M059J (cell line): ENCODE measurements around a stretch of chr7.

DNA sequence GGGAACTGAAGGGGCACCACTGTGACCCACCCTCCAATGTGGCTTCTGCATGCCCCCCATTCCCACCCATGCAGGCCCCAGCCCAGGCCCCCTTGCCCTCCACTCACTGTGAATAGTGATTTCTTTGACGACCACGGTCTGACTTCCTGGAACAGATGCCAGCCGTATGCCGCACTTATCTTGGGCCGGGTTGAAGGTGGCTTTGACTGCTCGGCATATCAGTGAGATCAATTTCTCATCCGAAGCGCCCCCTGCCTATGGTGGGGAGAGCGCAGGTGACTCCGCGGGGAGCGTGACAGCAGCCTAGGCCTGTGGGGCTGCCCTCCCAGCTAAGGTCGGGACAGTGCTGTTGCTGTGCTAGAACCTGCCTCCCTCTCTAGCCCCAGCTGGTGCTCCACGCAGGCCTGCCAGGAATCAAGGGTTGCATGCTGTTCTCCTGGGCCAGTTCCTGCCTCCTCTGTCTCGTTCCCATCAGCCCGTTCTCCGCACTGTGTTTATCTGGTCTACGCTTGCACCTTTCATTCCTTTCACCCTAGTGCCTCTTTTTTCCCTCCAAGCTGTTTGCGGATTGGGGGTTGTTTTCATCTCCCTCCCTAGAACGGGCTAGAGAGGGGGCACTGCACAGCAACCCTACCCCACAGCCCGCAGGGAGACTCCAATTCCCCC lies 49.8 kb downstream of the PODXL start:
- RAMPAGE, long total RNA = no peak

GRCh38 chr7:131929129-131929612 lies 372.7 kb upstream of the PODXL start:
- RAMPAGE, long total RNA = no peak

- RAMPAGE, long total RNA = no peak
These were observed 389.0 kb upstream of the PODXL start for GRCh38 chr7:131945400-131945940.

GRCh38 chr7:131948453-131949244 lies 392.2 kb upstream of the PODXL start:
- RAMPAGE, long total RNA = no peak

DNA sequence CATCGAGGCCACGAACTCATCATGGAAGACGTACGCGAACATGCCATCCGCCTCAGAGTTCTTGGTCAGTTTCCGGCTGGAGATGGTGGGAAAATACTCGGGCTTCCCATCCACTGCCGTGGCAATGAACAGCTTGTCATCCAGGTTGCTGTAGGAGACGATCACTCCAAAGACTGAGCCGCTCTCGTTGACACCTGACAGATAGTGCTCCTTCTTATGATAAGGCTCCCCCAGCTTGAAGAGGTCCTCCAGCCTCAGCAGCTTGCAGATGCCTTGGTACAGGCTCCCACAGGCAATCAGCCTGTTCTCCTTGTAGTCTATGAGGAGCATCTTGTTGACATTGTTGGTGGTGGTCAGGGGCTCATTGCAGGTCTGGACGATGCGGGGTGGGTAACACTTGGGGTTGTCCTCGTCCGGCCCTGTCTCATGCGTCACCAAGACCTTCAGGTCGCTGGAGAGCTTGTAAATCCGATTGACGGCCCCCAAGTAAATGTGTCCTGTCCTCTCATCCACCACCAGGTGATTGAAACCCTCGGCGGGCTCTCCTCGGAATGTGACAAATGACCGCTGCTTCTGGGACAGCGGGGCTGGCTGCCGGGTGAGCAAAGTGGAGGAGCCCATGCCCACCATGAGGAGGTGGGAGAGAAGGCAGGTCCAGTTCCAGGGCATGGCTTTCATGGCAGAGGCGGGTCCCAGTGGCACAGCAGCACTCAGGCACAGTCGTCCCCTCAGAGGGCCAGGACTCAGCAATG lies 68.1 kb downstream of the PLXNA4 start:
- RAMPAGE, long total RNA = no peak

- RAMPAGE, long total RNA = no peak
These were observed 157.7 kb upstream of the PLXNA4 start for GRCh38 chr7:132734069-132734325.

DNA sequence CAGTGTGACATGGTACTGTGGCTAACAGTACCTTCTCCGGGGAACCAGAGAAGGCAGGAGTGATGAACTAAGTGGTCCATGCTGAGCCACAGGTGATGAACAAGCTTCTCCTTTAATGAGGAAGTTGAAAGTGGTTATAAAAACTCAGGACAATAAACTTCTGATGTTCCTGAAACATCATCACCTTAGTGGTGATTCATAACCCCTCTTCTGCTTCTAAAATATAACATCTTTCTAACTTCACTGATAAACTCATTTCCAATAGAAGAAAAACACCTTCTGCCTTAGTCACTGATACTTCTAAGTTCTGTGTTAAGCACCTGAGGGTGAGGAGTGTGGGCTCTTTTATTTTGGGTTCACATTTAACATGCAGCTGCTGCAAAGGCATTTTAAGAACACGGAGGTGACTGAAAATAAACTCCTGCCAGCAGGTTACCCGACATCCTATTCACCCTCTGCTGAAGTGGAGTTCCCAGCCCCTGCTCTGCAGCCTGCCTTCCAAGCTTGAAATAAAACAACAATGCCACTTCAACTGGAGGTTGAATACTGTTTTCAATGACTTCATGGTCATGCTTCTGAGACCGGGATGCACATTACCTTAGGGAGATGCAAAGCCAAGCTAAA lies 202.8 kb upstream of the PLXNA4 start:
- RAMPAGE, long total RNA = no peak

GRCh38 chr7:133053264-133053865 lies 28.5 kb downstream of the CHCHD3 start:
- RAMPAGE, long total RNA = no peak

GRCh38 chr7:133307577-133308110 lies 54.8 kb downstream of the EXOC4 start:
- RAMPAGE, long total RNA = no peak

DNA sequence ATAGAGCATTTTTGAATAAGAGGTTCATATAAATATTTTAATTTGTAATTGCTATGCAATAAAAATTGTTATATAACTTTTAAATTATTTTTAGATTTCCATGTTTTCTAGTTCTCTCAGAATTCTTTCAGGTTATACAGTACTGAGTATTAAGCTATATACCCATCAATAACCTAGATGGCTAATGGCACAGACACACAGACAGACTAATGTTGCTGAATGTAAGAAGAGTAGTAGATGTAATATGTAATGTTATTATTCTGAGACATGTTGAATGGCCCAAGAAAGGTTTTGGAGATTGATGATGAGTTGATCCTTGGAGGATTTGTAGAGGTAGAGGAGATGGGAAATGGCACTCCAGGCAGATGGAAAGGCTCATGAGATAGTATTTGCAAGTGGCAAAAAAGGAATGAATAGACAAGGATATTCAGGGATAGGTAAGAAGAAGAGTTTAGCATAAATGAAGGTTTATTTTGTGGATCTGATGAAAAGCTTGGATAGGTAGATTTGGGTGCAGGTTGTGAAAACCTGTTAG lies 128.3 kb downstream of the EXOC4 start:
- RAMPAGE, long total RNA = no peak

GRCh38 chr7:133715013-133715643 lies 412.0 kb upstream of the LRGUK start:
- RAMPAGE, long total RNA = no peak

DNA sequence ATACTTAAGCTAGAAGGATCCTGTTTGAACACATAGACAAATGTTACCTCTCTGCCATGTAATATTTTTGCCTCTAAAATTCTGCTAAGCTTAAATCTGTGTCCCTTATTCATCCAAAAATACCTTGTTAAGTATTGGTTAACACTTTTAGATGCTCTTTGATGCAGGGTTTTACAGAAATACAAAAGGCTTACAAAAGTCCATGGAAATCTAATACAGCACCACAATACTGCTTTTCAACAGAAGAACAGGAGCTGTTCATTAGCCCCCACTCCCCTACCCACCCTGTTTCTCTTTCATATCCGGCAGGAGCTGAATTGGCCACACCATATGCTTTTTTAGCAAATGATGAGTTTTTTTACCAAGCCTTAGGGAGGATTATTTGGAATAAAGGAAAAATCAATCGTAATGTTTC lies 143.5 kb upstream of the LRGUK start:
- RAMPAGE, long total RNA = no peak

DNA sequence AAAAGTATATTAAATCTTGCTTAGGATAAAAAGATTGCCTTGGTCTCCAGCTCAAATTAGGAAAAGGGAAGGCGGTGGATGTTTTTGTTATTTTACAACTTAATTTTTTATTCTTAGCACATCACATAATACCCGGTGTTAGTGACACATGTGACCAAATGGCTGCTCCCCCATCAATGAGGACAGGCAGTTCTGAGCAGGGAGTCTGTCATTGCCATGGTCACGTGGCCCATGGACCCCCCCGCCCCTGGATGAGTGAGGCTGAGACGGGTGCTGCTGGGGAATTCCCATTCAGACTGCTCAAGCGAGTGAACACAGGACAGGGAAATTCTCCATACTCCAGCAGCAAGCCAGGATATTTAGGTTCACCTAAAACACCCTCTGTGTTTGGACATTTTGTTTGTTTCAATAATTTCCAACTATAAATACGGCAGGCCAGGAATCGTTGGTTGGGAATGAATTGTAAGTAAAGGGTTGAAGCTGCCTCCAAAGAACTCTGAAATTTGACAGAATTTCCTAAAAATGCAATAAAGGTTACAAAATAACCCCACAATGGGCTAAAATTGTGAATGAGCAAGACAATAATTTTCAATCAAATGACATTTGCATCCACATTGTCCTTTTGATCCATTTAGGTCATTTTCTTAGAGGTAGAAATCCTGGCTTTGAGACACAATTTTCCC lies 34.8 kb upstream of the SLC35B4 start:
- RAMPAGE, long total RNA = no peak

GRCh38 chr7:134431642-134432236 lies 27.2 kb downstream of the AKR1B1 start:
- RAMPAGE, long total RNA = no peak

DNA sequence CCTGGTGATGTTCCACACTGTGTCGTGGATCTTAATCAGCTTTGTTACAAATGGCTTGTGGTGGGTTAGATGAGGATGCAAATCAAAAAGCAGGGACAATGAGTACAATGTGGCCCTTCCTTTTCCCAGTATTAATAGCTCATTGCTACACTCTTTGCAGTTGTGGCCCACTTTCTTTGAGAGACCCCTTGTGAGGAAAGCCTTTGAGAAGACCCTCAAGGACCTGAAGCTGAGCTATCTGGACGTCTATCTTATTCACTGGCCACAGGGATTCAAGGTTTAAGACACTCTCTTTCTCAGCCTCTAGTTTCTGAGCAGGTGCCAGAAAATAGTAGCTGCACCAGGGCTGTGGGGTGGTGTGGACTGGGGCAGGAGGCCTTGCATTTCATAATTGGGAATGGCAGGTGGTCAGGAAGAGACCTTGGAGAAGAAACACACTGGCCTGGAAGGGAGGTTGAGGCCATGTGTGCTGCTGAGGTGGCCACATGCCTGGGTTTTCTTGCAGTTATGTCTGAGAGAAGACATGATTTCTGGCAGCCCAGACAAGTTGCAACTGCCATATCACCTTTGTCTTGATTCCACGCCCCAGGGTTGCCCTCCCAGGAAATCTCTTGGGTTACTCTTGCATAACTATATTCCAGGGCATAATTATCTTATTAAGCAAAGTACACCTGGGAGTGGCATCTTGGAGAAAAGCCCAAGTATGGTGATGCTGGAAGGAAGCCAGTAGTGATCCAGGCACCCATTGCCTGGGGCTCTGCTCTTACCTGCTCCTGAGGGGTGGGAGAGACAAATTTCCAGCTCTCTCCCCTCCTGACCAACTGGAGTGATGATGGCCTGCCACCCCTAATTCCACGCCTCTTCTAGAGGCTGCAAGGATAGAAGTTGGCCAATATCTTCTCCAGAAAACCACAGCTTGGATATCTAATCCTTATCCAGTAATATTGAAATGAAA lies 4.7 kb downstream of the AKR1B10 start:
- RAMPAGE, long total RNA = no peak

GRCh38 chr7:134905298-134905925 lies 80.9 kb upstream of the AGBL3 start:
- RAMPAGE, long total RNA = no peak

DNA sequence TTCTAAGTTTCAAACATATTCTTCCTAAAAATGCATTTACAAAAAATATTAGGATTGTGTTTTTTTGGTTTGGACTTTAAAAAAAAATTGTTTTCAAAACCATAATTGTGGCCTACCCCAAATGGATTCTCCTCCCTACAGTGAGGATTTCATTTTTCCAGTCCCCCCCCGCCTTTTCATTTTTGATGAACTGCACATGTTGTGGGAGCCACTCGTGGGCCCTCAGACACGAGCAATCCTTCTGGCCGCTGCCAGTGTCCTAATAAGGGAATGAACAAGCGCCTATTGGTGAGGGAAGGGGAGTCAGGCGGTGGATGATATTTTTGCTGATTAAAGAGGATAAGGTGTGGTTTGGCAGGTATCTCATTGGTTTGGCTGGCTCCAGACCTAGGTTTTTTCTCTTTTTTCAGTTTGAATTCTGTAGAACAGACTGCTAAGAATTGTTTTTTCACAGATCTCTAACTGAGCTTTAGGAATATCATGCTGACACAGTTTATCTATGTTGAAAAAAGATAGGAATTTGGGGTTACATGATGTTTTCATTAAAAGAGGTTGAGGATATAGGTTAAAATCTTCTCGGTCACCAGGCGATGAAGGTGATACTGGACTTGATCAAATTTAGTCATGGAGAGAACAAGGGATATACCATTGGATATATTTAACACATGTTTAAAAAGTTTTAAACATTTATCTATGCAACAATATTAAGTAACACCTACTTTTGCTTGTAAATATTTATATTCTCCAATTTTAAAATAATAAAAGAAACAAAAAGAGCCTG lies 78.5 kb upstream of the AGBL3 start:
- RAMPAGE, long total RNA = no peak

- RAMPAGE, long total RNA = no peak
These were observed 75.4 kb upstream of the AGBL3 start for GRCh38 chr7:134910847-134911390.

DNA sequence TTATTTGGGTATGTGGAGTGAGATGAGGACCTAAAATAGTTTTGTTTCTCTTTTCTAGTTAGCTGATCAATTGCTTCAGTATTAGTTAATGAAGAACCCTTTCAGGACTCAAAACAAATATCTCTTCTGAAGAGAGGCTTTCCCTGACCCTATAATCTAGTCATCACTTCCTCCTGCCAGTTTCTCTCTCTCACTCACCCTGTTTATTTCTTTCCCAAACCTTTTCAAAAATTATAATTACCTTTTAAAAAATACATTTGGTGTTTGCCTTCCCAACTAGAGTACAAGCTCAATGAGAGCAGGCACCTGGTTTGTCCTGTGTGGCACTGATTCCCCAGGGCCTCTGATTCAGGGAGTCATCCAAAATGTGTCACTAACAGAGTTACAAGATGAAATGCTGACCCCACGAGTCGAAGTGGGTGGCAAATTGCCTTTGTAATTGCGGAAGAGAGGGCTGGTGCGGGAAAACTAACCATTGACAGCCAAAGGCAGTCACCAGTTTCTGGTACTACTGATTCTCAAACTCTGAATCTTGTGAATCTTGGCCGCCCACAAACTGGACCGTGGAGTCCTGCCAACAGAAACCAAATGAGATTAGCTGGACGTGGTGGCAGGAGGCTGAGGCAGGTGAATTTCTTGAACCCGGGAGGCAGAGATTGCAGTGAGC lies 2.4 kb downstream of the TMEM140 start:
- RAMPAGE, long total RNA = no peak

DNA sequence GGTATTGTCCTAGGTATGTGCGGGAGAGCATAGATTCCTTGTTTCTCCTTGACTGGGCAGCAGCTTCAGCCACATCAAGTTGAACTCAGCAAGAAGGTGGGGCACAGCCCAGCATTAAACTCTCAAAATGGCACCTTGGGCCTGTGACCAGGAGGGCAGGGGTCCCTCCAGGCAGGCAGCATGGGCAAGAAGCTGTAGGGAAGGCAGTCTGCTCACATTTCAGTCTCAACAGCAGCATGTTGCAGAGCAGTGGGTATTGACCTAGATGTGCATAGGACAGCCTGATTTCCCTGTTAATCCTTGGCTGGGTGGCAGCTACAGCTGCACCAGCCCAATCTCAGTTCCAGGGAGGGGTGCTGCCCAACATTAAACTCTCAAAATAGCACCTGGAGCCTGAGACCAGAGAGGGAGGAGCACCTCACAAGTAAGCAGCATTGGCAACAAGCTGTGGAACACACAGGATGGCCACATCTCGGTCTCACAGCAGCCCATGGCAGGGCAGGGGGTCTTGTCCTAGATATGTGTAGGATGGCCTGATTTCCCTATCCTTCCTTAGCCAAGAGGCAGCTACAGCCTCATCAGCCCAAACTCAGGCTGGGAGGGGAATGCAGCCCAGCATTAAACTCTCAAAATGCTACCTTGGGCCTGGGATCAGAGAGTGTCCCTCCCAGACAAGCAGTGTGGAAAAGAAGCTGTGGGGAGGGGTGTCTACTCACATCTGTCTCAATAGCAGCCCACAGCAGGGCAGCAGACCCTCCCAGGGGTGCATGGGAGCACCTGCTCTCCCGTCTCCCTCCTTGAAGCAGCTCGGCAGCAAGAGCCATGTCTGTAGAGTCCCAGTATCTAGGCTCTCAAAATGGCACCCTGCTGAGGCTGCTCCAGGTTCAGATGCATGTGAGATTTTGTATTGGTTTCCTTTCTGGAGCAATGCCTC lies 10.4 kb downstream of the TMEM140 start:
- RAMPAGE, long total RNA = no peak